HCT116 (cell line): ENCODE data around the genes ACP2, SLC39A13 and C1QTNF4.

- RRBS: no CpG with 5 or more reads among the region's 13 CpGs
Measured at GRCh38 chr11:47172466-47173260, 4.0 kb downstream of the ARFGAP2 start.

DNA sequence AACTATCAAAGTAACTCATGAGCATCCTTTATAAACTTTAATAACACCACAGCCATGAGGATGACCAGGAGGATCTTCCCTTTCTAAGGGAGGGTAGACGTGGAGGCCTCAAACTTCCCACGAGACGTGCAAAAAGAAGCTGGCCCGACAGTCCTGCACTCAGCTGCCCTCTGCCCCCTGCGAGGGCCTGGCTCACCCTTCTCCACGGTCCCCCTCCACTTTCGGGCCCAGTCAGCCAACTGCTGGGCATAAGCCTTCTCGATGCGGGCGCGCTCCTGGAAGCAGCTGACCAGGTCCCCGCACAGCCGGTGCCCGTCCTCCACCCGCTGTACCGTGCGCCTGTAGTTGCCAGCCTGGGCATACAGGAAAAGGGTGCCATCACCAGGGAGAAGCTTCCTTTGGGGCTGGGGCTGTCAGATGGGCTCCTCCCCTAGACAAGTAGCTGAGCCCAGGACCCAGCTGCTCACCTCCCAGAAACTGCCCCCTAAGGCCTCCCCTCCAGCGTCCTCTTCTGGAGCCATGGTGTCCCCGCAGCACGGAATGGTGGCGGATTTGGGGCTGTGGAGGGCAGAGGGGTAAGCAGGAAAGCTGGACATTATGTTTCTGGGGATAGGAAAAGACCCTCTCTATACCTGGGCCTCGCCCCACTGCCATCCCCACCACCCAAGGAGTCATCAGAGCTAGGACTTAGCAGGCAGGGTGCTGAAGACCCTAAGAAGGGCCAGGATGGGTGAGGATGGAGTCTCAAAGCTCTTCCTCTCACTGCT, 3.8 kb downstream of the PACSIN3 start:
- RRBS: no CpG with 5 or more reads among the region's 22 CpGs

- RRBS: 3% methylated on average over 13 of the region's 55 CpGs
Measured at GRCh38 chr11:47248206-47249710, at the start of gene ACP2. TSS of gene ACP2 (minus strand) at chr11:47248814.

GRCh38 chr11:47268759-47269263, 11.0 kb downstream of the NR1H3 start:
- RRBS: no CpG with 5 or more reads among the region's 10 CpGs

DNA sequence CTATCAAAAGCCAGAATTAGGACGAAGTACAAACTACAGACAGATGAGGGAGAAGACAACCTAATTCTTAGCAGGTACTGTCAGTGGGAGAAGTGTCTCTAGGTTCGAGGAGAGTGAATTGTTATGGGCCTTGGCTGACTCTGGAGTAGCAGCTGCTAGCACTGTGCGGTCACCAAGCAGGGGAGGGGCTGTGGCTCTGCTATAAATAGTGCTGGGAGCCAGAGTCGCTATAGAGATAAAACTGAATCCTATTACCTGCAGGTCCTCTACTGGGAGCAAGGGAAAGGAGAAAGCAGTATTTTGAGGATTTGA, 14.2 kb downstream of the NR1H3 start:
- RRBS: no CpG with 5 or more reads among the region's 4 CpGs

DNA sequence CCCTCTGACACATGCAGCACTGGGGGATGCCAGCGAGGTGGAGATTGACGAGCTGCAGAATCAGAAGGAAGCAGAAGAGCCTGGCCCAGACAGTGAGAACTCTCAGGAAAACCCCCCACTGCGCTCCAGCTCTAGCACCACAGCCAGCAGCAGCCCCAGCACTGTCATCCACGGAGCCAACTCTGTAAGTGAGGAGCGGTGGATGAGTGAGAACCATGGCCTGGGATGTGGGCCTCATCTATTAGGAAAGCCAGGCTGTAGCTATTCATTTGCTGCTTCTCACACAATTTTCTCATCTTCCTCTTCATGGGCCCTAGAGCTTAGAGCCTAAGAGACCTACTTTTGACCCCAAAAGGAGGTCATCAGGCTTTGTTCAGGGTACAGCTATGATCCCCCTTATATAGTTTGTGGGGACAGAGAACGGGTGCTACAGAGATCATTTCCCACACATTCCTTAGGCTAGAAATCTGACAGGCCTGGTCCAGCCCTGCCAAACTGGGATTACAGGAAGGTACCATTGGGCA, 26.6 kb downstream of the NR1H3 start:
- RRBS: no CpG with 5 or more reads among the region's 6 CpGs

DNA sequence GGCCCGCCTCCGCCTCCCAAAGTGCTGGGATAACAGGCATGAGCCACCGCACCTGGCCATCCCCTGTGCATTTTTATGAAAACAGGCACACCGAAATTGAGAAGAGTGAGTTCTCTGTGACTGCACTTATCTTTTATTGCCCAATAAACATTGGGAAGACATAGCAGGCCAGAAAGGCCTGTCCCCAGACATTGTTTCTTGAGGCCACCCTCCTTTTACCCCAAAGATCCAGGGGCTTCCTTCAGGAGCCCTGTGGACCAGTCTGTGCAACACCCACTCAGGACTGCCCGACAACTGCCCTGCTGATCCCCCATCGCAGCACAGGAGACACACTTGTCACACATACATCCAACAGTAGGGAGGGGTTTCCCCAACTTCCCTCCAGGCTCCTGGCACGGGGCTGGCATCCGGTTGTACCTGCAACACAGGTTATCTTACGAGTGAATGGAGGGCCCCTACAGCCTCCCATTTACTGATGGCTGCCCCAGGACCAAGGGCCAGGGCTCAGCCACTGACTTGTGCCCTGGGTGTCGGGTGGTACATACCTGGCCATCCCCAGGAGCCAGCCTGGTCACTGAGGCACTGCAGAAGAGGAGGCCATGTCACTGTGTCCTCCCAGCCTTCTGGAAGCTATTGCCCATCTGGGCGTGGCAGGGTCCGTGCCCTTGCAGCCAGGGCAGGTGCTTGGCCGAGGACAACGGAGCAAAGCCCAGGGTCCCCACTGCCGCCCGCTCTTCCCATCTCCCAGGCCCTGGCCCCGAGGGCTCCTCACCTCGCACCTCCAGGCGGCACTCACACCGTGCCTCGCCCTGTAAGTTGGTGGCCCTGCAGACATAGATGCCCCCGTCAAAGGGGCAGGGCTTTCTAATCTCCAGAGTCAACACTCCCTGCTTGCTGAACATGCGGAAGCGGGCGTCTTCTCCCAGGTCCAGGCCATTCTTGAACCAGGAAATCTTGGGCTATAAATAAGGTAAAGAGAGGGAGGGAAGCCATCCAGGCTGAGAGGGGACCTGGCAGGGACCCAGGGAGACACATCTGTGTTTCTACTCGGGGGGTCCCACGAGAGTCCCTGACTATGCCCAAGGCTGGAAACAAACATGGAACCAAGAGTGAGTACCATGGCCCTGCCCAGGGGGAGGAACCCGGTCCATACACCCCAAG, 20.8 kb downstream of the MYBPC3 start:
- RRBS: no CpG with 5 or more reads among the region's 28 CpGs

DNA sequence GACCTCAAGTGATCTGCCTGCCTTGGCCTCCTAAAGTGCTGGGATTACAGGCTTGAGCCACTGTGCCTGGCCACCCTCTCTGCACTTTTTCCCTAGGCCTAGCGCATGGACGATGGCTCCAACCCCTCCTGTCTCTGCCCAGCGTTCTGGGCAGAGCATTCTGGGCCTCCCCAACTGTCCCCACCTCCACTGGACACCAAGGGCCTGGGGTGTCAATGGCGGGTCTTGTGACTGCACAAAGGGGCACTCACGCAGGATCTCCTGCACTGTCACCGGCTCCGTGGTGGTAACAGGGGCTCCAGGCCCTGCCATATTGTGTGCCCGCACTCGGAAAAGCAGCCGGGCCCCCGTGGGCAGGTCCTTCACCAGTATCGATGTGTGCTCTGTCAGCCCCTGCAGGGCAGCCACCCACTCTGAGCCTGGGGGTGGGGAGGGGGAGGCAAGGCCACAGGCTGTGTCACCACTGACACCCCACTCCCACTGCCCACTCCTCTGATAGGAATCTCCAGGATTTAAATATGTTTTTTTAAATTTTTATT, 17.6 kb downstream of the MYBPC3 start:
- RRBS: 98% methylated on average over 5 of the region's 12 CpGs

- RRBS: 3% methylated on average over 22 of the region's 67 CpGs
Measured at GRCh38 chr11:47354771-47355708, 2.5 kb upstream of the MYBPC3 start.

DNA sequence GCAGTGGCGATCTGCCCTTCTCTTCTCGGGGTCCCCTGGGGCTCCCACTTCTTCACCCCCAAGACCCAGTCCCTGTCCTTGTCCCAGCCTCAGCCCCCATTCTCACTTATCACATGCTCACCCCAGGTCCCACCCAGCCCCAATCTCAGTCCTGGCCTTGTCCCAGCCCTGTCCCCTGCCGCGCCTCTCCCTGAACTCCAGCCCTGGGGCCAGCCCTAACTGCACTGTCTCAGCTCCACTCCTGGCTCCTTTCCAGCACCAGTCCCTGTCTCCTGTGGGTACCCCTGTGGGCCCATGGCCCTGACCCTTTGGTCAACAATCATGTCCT, 902 bp downstream of the SPI1 start:
- RRBS: no CpG with 5 or more reads among the region's 4 CpGs

- RRBS: 100% methylated on average over 2 of the region's 19 CpGs
Measured at GRCh38 chr11:47392778-47393742, 14.7 kb upstream of the SPI1 start.

- RRBS: no CpG with 5 or more reads among the region's 35 CpGs
Measured at GRCh38 chr11:47393743-47394690, 14.4 kb upstream of the SLC39A13 start.

GRCh38 chr11:47395535-47396142, 12.8 kb upstream of the SLC39A13 start:
- RRBS: no CpG with 5 or more reads among the region's 13 CpGs

GRCh38 chr11:47407669-47408782, at the start of gene SLC39A13:
TSS of gene SLC39A13 (plus strand) at chr11:47408590.
- RRBS: 1% methylated on average over 52 of the region's 95 CpGs

- RRBS: 70% methylated on average over 2 of the region's 15 CpGs
Measured at GRCh38 chr11:47417400-47418606, 8.4 kb downstream of the PSMC3 start.

GRCh38 chr11:47483289-47483693, 34.4 kb upstream of the RAPSN start:
- RRBS: no CpG with 5 or more reads among the region's 2 CpGs

GRCh38 chr11:47589921-47590651, 3.6 kb downstream of the FAM180B start:
- RRBS: 96% methylated on average over 6 of the region's 115 CpGs

- RRBS: 91% methylated on average over 18 of the region's 48 CpGs
Measured at GRCh38 chr11:47593900-47594805, at the start of gene C1QTNF4. TSS of gene C1QTNF4 (minus strand) at chr11:47594411.

DNA sequence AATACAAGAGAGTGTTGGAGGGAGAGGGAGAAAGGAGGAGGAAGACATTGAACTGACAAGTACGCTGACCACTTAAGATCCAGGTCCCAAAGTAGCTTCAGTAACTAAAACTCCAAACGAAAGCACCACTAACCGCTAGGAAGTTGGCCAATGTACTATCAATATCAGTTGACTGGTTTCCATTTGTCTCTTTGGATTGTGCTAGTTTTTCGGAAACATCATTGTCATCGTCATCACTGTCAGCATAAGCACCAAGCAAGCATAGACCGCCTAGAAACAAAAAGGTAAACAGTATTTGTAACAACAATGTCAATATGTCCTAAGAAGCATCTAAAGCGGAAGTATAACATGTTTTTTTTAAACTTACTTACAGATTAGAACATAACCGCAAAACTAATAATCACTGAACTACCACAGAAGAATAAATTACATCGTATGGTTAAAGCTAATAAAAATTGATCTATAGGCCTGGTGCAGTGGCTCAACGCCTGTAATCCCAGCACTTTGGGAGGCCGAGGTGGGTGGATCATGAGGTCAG, 12.7 kb downstream of the FNBP4 start:
- RRBS: no CpG with 5 or more reads among the region's 11 CpGs

- RRBS: 2% methylated on average over 3 of the region's 22 CpGs
Measured at GRCh38 chr11:47766365-47766807, 755 bp downstream of the FNBP4 start.